ENCODE results near the genes DPY30 and YIPF4.

- PRO-cap, result no peak
These were observed 25.5 kb upstream of the LCLAT1 start for GRCh38 chr2:30421431-30422015.

DNA sequence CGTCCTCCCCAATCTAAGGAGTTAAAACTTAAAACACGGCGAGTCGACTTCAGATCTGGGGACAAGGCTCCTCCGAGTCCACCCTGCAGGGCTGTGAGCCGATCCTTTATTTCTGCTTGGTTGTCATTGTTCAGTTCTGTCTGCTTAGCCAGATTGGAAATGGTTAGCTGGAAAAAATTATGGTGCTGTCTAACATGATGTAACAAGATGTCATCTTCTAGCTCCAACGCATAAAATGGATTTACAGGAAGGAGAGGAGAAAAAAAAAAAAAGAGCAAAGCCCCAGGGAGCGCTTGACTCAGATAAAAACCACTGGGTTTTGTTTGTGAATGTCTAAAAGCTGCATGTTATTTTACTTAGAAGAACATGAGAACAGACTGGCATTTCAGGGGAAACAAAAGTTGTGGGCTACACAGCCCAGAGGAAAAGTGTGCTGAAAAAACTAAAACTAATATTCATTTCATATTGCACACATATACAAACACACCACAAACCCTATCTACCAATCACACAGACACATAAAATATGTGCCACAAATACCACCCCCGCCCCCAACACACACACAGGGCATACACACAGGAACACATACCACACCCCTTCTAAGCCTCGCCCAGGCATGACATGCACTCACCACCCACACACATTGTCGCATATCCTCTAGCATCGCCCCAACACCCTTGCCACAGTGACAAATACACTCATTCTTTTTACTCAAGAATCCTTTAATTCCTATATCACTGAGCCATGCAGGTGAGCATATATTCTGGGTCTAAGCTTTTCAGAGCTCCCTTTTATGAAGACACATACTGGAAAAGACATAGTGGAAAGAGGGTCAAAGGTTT, 24.8 kb upstream of the LCLAT1 start:
- PRO-cap, result no peak

DNA sequence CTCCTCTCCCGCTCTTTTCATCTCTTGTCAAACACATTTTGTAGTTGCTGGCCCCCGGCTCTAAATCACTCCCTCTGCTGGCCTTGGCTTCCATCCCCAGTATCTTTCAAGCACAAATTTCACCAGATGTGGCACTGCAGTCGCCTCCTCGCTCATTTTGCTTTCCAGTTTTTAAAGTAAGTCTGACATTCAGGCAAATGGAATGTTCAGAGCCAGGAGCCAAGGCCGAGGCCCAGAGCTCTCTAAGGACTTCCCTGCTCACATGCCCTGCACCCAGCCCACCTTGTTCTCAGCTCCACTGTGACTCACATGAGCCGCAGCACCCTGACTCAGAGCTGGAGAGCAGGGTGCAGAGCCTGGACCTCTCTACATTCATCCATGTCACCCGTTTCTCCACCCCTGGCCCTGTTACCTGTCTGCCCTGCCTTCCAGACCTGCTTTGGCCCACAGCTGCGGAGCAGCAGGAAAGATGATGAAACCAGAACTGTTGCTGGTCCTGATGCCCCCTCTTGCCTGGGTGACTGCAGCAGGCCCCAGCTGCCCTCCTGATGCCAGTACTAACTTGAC, 158.3 kb downstream of the GALNT14 start:
- PRO-cap, result no peak

GRCh38 chr2:31319256-31319528, 85.2 kb downstream of the EHD3 start:
- PRO-cap, result no peak

- PRO-cap, result no peak
These were observed 127.7 kb upstream of the SRD5A2 start for GRCh38 chr2:31708403-31708806.

- PRO-cap, result no peak
These were observed 198.6 kb downstream of the MEMO1 start for GRCh38 chr2:31812053-31812689.

DNA sequence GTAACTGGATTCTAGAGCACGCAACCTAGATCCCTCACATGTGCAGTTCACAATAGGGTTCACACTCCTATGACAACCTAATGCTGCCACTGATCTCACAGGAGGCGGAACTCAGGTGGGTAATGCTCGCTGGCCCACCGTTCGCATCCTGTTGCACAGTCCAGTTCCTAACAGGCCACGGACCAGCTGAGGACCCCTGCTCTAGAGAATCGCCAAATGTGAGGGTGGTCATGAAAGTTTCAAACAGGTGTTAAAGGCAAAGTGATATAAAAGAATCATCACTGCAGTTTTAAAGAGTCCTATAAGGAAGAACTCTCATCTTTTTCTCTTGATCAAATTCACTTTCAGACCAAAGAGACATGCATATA, 106.3 kb downstream of the MEMO1 start:
- PRO-cap, result unidirectional peak, plus-strand start at position 199 of the sequence

DNA sequence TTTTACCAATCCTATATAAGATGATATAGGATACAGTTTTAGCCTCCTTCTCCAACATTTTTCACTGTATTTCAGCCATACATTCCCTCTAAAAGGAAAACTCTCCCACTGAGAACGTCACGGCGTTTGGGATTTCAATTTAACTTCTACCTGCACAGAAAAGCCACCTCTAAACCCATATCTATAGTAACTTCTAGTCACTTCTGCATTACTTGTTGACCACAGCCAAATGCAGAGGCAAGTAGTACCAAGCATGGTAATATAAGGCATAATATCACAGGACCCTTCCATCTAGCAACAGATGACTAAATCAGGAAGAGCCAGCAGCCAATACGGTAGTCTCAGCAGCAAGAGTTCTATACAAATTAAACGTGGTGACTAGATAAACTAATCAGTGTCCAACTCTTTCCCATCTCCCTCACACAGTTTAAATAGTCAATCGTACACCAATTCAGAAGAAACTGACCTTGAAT, 30.2 kb downstream of the MEMO1 start:
- PRO-cap, result no peak

DNA sequence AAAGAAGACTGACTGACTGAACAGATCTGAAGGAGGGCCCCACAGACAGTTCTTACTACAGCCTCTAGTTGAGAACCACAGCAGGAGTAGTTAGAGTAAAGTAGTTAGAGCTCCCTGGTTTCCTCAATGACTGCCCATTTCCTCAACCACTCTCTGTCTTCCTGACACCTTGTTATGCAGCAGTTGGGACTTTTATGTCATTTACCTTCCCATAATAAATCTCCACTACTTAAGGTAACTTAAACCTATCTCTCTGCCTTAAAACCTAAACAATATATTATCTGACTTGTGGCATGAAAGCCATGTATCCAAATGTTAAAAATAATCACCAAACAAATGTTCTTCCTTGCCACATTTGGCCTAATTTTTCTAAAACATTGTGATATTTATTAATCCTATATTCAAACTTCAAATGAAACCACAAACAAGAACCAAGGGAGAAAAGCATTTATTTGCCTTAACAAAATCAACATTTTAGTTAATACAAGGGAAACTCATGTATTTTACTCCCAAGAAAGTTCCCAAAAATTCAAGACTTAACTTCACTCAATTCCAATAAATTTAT, 29.6 kb downstream of the MEMO1 start:
- PRO-cap, result no peak

DNA sequence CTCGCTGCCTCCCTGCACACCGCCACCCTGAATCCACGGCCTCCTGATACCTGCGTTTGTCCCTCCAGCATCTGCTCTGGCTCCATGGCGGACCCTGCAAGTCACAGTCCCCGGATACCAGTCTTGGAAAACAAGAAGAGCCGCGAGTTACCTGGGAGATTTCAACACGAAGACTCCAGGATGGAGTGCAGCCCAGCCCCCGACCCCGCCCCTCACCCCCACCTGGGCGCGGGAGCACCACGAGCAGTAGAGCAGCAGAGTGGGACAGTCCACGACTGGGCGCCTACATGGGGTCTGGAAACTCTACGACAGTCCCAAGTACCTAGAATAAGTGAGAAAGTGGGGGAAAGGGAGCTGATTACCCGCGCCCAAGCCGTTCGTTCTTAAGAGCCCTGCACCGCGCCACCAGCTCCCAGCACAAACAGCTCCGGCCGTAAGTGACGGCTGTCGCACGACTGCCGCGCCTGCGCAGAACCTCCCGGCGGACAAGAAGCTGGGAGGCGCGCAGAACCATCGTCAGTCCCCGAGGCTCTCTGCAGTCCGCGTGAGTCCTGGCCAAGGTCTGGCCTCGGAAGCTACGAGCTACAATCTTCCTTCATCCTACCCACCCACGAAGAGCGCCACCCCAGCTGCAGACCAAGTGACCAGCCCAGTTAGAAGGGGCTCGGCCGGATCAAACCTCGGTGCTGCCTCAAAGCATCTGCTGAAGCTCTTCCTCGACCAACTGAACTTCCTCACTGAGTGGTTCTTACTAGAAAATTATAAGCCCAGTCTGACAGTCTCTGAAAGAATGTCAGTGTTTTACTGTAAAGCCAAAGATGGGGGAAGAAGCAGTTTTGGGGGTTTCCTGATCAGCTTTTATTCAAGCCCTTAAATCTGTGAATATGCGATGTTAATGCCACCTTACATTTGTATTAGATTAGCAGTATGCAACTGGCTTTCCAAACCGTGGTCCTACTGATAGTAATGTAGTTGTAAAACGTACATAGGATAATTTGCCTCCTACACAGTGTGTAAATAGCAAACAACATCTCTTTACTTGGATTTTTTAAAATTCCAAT, at the start of gene DPY30:
DPY30 (minus strand) TSS at position 435 of the 1,061 bp plus-strand sequence.
- PRO-cap, result bidirectional peak, plus-strand start at position 519 of the sequence, minus-strand start at position 435 of the sequence

DNA sequence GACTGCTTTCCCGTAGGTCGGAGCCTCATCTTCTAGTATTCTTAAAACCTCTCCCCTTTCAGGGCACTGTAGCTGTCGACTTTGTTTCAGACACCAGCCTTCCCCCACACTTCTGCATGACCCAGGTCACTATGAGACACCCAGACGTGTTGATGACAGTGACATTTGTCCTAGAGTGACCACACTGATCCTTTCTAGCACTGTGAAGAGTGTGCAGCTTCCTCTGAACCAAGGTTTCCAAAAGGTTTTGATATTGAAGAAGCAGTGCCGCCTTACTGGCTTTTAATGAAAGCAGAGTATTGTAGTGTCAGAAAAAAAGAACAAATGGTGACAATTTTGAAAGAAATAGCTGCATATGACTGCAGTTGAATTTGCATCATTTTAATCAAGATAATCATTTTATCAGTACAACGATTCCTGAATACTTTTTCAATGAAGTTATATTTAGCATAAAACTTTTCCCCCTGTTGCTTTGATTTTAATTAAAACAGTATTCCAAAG, 1.1 kb downstream of the SPAST start:
- PRO-cap, result bidirectional peak, plus-strand start at position 161 of the sequence, minus-strand start at position 140 of the sequence

DNA sequence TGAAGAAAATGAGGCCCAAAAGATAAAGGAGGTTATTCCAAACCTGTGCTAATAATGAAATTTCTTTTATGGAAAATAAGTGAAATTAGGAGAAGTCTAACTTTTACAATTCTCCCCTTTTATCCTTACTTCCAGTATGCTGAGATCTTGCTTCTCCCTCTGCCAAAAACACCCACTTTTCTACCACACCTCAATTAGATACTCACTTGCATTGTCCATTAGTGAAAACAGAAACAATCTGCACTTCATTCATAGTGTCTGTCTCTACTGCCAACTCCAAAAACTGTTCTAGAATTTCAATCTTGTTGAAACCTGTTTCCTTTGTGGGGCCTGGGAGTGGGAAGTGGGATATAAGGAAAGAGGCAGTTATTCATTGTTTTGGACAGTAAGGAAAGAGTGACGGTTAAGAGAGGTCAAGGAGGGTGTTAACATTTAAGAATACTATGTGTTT, 2.2 kb downstream of the SPAST start:
- PRO-cap, result no peak

- PRO-cap, result bidirectional peak, plus-strand start at chr2:32277921, minus-strand start at chr2:32277784; unidirectional peak, plus-strand start at chr2:32278221
These were observed at the start of gene YIPF4 for GRCh38 chr2:32277489-32278817. Gene YIPF4, plus strand, starts transcription at chr2:32277904.

- PRO-cap, result no peak
These were observed 35.7 kb upstream of the TTC27 start for GRCh38 chr2:32592069-32592549.

DNA sequence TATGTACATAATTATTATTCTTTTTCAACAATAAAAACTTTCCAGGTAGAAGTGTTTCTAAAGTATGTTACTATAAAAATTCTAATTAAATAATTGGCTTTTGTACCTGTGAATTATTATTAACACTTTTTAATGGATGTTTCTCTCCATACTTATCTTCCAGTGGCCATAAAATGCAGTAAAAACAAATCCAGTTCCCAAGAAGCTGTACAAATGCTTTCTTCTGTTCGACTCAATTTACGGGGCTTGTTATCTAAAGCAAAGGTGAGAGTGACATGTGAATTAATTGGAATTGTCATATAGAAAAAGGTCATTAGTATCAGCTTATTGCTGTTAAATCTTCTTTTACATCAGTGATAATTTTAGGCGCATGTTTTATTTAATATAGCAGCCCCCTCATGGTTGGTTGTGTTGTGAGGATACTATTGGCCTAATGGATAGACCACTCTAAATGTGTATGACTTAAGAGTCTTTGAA, 129.4 kb upstream of the LTBP1 start:
- PRO-cap, result no peak

DNA sequence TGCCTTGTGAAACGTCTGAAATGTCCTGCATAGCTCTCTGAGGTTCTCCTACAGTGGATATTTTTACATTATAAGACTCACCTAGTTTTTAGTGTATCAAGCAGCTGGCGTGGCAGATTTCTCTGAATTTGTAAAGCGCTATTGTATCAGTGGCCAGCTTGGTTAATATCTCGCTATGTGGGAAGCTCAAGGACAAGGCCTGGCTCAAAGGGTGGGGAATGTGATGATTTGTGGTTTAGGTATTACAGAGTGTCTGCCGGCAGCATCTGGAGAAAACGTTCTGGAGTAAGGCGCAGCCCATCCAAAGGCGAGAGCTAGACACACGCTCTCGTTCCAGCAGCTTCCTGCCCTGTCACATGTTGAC, 164.3 kb downstream of the LTBP1 start:
- PRO-cap, result no peak

- PRO-cap, result no peak
These were observed 18.5 kb upstream of the RASGRP3 start for GRCh38 chr2:33457869-33458379.

DNA sequence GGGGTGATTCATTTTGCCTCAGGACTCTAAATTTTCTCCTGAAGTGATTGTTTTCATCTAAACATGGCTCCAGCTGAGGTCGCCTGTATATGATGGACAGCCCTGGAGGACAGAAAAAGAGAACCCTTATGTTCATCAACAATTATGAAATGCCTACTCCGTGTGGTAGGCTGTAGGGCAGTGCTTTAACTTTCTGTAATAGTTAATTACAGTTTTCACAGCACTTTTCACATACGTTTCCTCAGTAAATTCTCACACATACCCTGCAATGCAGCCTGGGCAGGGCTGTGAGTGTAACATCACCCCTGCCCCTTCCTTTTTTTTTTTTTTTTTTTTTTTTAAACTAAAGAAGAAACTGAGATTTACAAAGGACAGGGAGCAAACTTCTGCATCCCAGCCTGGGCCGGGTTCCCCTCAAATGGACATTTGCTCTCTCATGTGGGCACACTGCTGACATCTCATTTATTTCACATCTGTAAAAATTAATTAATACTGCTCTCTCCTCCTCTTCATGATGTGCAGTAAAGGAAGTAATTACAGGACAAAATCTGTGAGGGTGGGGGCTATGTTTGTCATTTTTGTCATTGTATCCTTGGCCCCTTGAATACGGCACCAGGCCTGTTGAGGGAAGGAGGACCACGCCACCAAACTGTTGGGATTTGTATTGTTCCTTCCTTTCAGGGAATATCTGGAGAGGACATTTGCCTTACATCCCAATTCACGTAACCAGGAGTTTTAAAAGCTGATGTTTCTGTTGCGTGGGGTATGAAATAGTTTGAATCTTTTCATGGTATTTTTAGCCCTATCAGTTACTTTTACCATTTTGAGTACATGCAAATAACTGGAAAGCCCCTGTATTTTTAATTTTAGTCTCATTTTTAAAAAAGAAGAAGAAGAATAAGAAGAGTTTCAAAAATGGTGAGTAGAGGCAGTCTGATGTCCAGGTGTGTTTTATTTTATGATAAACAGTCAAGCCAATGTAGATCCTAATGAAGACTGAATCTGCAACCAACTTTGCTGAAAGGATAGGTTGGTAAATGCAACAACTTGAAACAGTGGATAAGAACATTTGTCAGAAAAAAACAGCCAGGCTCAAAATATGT, 54.1 kb downstream of the RASGRP3 start:
- PRO-cap, result no peak

DNA sequence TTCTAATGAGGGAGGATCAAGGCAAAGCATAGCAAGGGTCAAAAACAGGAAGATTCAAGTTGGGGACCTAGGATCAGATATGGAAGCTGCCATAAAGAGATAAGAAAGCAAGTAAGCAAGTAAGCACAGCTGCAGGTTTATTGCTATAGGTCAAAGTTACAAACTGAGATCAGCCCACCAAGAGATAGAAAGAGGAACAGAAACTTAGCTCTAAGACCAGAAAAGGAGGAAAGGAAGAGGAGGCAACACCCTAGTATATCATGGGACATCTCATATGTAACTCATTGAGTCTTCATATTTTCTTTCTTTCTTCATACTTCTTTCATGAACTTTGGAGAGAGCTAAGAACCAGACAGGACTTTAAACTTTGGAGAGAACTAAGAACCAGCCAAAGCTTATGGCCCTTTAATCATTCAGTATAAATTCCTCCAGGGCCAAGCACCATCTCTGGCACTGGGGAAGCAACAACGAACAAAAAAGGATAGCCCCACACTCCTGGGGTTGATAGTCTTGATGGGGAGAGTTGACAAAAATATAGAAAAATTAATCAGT, 295.8 kb upstream of the CRIM1 start:
- PRO-cap, result unidirectional peak, plus-strand start at position 219 of the sequence

GRCh38 chr2:36367228-36367825, 11.7 kb downstream of the CRIM1 start:
- PRO-cap, result unidirectional peak, plus-strand start at chr2:36367651